Daoy (cell line): ENCODE measurements around the genes PTPRT, SRSF6 and YWHAB.

GRCh38 chr20:42837485-42837944, 352.2 kb downstream of the PTPRT start:
- RAMPAGE, long total RNA: no peak

- RAMPAGE, long total RNA: no peak
Observed at GRCh38 chr20:43189789-43190323, at the start of gene PTPRT. TSS of gene PTPRT (minus strand) at chr20:43189906.

GRCh38 chr20:43456387-43456601, 1.4 kb upstream of the SRSF6 start:
- RAMPAGE, long total RNA: no peak

DNA sequence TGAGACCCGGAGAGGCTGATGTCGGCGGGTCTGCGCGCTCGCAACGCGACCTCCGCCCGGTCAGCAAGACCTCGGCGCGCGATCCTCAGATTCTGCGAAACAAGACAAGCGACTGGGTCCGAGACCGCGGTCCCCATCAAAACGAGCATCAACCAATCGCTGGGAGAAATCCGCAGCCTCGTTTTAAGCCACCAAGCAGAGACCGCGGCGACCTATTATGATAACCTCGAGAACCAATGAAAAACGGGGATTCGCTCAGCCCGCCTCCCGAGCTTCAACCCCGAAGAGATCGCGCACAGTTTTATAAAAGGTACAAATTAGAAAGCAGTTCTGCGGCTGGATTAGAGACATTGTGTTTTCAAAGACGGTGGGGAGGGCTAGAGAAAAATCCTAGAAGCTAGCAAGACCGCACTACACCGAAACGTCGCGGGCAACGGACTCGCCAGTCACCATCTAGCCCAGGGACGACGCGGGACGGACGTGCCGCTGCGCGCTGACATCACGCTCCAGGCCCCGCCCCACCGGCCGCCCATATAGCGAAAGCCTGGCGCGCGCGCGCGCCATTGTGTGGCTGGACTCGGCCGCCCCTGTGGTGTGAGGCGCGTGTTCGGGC, at the start of gene SRSF6:
SRSF6 (plus strand) TSS at position 563 of the 613 bp plus-strand sequence.
- RAMPAGE, long total RNA: no peak

GRCh38 chr20:43463030-43464035, 5.6 kb downstream of the SRSF6 start:
- RAMPAGE, long total RNA: no peak

DNA sequence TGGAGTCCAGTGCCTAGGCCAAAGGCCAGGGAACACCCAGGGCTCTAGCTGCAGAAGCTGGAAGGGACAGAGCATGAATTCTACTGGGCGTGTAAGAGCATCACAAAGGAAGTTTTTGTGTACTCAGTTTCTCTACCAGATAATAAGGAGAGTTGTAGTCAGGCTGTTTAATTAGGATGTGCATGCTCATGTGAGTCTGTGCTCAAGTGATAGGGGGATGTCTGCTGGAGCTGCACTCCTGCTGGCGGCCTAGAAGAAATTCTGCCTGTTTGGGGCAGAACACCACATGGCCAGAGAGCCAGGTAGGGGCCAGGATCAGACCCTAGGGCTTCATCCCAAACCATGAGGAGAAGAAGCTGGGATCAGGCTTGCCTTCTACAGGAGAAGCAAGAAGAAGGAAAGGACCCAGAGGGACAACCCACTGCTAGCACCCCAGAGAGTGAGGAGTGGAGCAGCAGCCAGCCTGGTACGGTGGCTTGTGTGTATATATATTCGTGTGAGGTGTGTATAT, 8.3 kb downstream of the L3MBTL1 start:
- RAMPAGE, long total RNA: no peak

- RAMPAGE, long total RNA: no peak
Observed at GRCh38 chr20:43559373-43559955, 637 bp downstream of the SGK2 start.

- RAMPAGE, long total RNA: no peak
Observed at GRCh38 chr20:43565043-43565576, 6.3 kb downstream of the SGK2 start.

DNA sequence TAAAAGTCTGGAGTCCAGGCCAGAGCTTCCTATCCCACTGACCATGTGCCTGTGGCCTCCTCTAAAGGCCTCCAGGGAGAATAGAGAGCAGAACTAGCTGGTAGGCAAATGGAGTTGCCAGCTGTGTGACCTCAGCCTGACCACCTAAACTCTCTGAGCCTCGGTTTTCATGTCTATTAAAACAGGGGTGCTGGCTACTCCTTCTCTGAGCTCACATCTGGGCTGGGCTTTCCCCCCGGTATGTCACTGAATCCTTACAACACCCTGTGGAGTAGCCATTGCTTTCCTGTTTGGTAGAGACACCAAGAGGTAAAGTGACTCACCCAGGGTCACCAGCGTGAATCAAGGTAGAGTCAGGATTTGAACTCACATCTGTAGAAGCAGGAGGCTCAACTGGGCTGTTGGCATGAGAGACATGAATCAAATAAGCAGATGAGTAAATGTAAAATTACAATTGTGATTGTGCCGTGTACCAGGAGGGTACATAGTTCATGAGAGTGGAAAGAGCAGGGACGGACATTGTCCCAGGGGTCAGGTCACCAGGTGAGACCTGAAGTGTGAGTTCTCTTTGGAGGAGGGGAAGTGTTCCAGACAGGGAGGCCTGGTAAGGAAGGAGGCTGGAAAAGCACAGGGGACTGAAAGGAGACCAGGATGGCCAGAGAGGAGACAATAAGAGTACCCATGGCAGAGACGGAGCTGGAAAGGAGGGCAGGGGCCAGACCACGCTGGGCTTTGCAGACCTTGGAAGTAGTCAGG, 132.0 kb downstream of the JPH2 start:
- RAMPAGE, long total RNA: no peak

DNA sequence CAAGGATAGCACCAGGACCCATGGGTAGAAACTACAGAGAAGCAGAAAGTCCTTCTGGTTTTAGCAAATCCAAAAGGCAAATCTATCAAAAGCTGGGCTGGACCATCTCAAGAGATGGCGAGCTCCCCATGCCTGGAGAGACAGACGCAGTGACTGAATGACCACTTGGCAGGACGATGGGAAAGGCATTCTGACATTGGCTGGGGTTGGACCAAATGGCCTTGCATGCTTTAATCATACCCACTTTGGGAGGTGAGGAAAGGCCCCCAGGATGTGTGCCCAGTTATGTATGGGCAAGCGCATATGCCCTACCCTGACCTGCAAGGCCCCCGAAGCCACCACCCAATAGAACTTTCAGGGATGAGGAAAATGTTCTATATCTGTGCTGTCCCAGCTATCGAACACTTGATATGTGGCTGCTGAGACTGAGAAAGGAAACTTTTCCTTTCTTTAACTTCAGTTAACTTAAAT, 45.1 kb downstream of the JPH2 start:
- RAMPAGE, long total RNA: no peak

DNA sequence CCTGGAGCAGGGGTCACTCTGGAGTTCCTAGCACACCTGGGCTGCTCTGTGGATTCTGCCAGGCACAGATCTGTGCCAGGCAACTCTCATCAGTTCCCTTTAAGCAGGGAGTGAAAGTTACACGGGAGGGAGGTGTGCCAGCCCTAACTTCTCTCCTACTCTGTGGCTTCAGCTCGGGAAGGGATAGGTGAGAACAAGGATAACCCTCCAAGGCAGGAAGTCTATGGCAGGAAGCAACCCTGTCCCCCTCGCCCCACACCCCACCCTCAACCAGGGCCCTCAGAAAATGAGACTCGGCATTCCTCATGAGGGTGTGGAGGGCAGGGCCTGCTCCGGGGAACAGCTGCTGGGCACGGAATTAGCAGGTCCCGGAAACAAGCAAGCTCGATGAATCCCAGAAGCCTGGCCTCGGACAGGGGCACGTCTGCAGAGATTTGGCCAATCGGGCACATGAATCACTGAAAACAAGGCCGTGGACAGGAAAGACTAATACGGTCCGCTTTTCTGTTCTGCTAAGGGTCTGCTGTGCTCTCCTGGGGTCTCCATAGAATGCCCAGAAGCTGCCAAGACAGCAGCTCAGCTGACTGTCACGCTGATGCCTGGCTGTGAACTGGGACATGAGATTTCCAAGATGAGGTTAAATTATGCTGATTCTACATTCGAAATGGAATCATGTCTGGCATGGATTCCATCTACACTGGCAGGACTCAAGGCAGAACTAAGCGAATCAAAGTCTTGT, 9.8 kb downstream of the JPH2 start:
- RAMPAGE, long total RNA: no peak

DNA sequence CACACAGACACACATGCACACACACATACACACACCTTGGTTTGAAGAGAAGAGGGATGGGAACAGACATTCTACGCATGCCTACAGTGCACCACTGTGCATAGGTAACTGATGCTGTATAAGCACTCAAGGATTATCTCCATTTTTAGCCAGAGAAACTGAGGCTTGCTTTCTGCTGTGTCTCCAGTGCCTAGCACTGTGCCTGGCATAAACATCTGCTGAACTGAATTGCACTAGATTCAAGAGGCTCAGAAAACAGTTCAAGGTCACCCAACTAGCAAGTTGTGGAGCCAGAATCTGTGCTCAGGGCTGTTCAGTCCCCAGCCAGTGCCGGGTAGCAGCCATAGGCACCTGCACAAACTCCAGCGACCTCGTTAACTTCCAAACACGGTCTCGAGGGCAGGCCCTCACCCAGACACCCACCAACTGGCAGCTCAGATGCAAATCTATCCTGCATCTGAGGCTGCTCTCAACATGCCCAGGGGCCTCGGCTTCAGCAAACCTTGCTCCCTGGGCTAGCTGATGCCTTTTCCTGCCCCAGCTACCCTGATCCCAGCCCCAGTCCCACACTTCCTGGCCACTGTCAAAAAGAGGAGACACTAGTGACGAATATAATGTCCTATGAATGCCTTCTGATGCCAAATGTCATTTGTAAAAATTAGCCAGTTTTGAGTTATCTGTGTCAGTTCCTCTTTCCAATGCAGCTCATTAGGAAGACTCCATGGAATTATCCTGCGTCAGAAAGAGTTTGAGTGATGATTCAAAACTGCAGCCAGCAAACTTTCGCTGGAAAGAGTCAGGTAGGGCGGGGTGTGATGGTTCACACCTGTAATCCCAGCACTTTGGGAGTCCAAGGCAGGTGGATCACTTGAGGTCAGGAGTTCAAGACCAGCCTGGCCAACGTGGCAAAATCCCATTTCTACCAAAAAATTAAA, 3.7 kb downstream of the JPH2 start:
- RAMPAGE, long total RNA: no peak

GRCh38 chr20:44195472-44196434, 8.8 kb upstream of the JPH2 start:
- RAMPAGE, long total RNA: no peak

GRCh38 chr20:44207163-44207765, 3.3 kb downstream of the OSER1 start:
- RAMPAGE, long total RNA: no peak

GRCh38 chr20:44219165-44219748, 8.7 kb upstream of the OSER1 start:
- RAMPAGE, long total RNA: no peak

DNA sequence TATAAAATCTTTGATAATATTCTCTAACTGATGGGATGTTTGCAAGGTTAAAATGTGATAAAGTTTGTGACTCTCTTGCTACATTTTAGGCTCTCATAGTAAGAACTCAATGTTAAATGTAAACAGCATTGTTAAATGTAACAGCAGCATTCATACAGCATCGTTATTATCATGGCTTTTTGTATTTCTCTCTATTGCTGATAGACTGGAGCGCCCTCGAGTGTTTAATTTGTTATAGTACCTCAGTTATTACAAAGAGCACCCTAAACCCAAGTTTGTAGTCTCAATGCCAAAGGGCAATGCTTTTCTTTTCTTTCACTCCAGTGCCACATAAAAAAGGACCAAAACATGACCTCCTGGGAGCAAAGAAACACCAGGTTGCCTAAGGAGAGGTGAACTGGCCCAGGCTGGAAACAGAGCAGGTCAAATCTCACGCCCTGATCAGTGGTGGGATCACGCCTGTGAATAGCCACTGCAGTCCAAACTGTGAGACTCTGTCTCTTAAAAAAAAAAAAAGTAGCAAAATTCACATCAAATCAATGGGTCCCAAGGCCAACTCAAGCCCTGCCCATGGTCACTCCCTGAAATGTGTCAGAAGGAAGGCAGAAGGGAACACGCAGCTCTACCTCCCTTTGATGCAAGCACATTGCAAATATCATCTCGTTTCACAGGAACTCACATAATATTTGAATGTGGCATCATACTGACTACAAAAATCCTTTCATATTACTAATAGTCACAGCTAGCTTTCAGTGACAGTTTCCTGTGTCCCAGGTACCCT, 14.7 kb upstream of the TTPAL start:
- RAMPAGE, long total RNA: no peak

GRCh38 chr20:44552837-44553431, 29.4 kb upstream of the PKIG start:
- RAMPAGE, long total RNA: no peak

DNA sequence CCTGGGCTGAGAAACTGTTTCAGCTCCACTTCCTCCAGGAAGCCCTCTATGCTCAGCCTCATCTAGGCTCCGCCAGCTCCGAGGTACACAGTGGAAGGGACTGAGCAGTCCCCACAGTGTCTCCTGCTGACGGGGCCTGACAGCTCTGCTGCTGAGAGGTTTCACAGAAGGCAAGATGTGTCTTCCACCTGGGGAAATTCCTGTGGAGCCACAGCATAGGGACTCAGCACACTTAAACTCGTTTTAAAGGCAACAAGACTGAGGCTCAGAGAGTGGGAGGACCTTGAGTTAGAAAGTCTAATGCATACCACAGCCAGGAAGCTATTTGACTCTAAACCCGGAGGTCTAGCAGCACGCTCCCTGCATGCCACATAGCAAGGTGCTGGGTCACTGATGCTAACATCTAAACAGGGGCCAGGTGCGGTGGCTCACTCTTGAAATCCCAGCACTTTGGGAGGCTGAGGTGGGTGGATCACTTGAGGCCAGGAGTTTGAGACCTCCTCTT, 6.8 kb downstream of the ADA start:
- RAMPAGE, long total RNA: no peak

GRCh38 chr20:44660835-44661091, 9.3 kb upstream of the ADA start:
- RAMPAGE, long total RNA: no peak

DNA sequence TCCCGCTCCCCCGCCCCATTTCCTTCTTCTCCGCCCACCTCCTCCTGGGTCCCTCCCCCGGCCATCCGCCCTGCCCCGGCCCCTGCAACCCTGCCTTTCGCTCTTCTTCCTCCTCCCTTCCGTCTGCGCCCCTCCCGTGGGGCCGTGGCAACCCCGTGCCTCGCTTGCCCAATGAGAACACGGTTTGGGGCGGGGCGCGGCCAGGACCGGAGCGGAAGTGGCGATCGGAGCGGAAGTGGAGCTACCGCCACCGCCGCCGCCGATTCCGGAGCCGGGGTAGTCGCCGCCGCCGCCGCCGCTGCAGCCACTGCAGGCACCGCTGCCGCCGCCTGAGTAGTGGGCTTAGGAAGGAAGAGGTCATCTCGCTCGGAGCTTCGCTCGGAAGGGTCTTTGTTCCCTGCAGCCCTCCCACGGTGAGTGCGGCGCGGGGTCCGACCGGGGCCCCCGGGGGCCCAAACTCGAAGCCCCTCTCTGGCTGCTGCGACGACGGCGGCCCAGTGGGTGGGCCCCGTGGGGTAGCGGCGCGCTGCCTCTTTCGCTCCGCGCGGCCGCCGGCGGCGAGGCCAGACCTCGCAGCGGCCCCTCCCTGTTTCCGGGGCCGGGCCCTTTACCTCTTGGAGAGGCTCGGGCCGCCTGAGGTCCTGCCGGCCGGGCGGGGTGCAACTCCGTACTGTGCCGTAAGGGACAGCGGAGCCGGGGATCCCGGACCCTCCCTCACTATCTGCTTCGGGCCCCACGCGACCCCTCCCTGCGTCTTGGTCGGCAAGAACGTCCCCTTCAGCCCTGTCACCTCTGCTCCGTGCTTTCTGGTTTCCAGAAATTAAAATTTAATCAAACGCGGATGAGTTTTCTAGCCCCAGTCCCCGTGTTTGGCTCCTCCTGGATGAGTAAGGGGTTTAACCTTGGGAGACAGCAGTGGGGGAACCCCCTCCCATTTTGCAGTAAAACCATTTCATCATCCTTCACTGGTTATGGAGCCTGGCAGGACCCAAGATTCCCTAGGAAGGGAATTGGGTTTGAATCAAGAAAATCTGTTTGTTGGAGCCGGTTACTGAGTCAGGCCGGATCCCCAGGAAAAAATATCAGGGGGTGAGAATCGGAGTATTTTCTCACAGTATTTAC, at the start of gene YWHAB:
YWHAB (plus strand) TSS at position 232 of the 1,122 bp plus-strand sequence.
- RAMPAGE, long total RNA: start-site peak on the plus strand centred at position 247 of the sequence, 79 bp wide, 542 and 191 reads in 2 replicates